ENCODE measurements around a stretch of chr7.

GRCh38 chr7:36284439-36285130, 82.5 kb downstream of the MATCAP2 start:
- PRO-cap, 5 experiments: no peak in any of the 5 experiments
- RAMPAGE, long total RNA, 2 experiments: no peak in any of the 2 experiments
- RRBS: no CpG with 5 or more reads among the region's 19 CpGs

DNA sequence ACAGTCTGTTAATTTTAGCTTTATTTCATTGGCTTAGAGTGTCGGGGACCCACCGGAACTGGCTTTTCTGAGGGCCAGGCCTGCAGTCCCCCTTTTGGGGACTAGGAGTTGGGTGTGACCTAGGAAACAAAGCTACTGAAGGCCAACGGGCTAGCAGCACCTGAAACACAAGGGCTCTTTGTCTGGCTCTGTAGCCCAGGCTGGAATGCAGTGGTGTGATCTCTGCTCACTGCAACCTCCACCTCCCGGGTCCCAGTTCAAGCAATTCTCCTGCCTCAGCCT, 820 bp upstream of the ANLN start:
- PRO-cap, 5 experiments: no peak in any of the 5 experiments
- RAMPAGE, long total RNA, 2 experiments: no peak in any of the 2 experiments
- RRBS: no CpG with 5 or more reads among the region's 4 CpGs

DNA sequence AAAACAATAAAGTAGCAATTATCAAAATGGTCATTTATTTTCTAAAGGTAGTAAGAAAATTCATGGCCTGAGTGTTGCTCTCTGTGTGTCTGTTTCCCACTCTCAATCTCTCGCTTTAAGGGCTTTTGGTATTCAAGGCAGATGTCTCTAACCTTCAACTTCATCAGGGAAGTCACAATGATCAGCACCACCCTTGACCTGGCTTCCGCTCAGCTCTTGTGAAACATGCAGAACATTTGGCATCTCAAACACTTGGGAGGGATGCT, 129.9 kb downstream of the AOAH start:
- PRO-cap, 5 experiments: no peak in any of the 5 experiments
- RAMPAGE, long total RNA, 2 experiments: no peak in any of the 2 experiments
- RRBS: no CpG with 5 or more reads among the region's 2 CpGs

DNA sequence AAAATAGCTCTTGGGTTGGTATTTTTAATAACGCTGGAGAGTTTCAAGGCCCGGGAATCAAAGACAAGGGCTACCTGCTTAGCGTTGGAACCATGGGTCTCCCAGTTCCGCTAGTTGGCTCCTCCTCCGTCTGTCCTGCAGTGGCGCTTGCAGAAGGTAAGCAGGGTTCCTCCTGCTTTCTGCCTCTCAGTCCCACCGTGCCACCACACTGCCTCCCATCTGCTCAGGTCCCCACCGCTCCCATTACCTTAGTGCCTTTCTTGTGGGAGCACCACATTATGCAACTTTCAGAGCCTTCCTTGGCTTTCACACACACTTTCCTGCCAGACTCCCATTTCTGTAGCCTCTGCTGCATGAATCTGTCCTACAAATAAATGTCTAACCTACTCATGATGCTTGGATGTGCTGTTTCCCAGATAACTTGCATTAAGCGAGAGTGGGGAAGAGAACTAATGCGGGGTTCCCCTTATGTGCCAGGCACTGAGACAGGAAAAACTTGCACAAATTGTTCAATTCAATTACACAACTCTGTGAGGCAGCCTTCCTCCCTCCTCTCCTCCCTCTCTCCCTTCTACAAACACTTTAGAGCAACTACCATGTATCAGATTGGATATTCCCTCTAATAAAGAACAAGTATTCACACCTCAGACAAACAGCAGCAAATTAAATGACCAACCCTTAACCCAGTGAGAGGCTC, 124.5 kb downstream of the AOAH start:
- PRO-cap, 5 experiments: no peak in any of the 5 experiments
- RAMPAGE, long total RNA, 2 experiments: no peak in any of the 2 experiments
- RRBS: no CpG with 5 or more reads among the region's 10 CpGs

DNA sequence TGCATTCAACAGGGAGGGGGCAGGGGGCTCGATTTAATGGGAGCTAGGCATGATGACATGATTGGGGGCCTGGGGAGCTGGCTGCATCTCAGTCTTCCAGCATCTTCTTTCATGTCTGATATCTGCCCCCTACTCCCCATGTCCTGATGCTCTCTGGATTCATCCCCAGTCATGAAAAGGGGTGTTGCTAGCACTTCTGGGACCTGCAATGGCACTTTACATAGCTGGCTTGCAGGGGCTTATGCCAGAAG, 95.0 kb downstream of the AOAH start:
- PRO-cap, 5 experiments: no peak in any of the 5 experiments
- RAMPAGE, long total RNA, 2 experiments: no peak in any of the 2 experiments
- RRBS: no CpG with 5 or more reads among the region's 1 CpG

- PRO-cap, 5 experiments: peak in 3 of 5 experiments; most common plus-strand start chr7:36746658 (in 2); most common minus-strand start chr7:36746379 (in 1)
- RAMPAGE, long total RNA, 2 experiments: start-site peak on the plus strand in 1 of 2 experiments, at chr7:36746575-36746655 at its widest, 16 reads per replicate
- RRBS: no CpG with 5 or more reads among the region's 10 CpGs
Observed at GRCh38 chr7:36746183-36746878, 22.0 kb upstream of the AOAH start.

GRCh38 chr7:37230343-37230616, 218.4 kb downstream of the ELMO1 start:
- PRO-cap, 5 experiments: no peak in any of the 5 experiments
- RAMPAGE, long total RNA, 2 experiments: no peak in any of the 2 experiments
- RRBS: no CpG with 5 or more reads among the region's 3 CpGs

- PRO-cap, 5 experiments: no peak in any of the 5 experiments
- RAMPAGE, long total RNA, 2 experiments: no peak in any of the 2 experiments
- RRBS: no CpG with 5 or more reads among the region's 32 CpGs
Observed at GRCh38 chr7:37617287-37618405, 65.9 kb upstream of the GPR141 start.

GRCh38 chr7:38242774-38243288, 64.8 kb downstream of the STARD3NL start:
- PRO-cap, 5 experiments: peak in 1 of 5 experiments; most common plus-strand start chr7:38243058 (in 1)
- RAMPAGE, long total RNA, 2 experiments: no peak in any of the 2 experiments
- RRBS: no CpG with 5 or more reads among the region's 7 CpGs

- PRO-cap, 5 experiments: no peak in any of the 5 experiments
- RAMPAGE, long total RNA, 2 experiments: no peak in any of the 2 experiments
- RRBS: no CpG with 5 or more reads among the region's 2 CpGs
Observed at GRCh38 chr7:38273115-38273717, 95.2 kb downstream of the STARD3NL start.

- PRO-cap, 5 experiments: no peak in any of the 5 experiments
- RAMPAGE, long total RNA, 2 experiments: no peak in any of the 2 experiments
- RRBS: no CpG with 5 or more reads among the region's 7 CpGs
Observed at GRCh38 chr7:38316743-38317272, 138.8 kb downstream of the STARD3NL start.

DNA sequence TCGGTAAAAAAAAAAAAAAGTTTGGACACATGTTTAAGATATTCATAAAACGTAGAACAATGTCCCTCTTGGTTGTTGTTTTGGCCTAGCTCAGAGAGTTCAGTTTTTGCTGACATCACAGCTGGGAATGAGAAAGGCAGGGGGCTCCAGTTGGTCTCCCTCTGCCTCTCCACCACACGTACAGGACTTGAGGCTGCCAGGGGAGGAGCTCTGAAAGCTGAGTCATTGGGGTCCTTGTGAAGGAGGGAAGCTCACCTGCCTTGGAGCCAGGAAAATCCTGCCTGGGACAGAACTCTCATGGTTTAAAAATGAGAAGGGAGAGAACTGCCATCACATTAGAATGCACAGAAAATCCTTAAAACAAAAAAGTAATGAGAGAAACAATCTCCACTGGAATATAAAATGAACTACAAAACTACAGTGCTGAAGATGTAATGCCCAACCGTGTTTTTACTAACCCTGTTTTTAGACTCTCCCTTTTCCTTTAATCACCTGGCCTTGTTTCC, 153.8 kb downstream of the STARD3NL start:
- PRO-cap, 5 experiments: no peak in any of the 5 experiments
- RAMPAGE, long total RNA, 2 experiments: no peak in any of the 2 experiments
- RRBS: no CpG with 5 or more reads among the region's 4 CpGs

- PRO-cap, 5 experiments: no peak in any of the 5 experiments
- RAMPAGE, long total RNA, 2 experiments: start-site peak on the plus strand in 1 of 2 experiments, at chr7:38336488-38336802 at its widest, 8 reads per replicate
- RRBS: no CpG with 5 or more reads among the region's 13 CpGs
Observed at GRCh38 chr7:38336336-38336989, 158.4 kb downstream of the STARD3NL start.

GRCh38 chr7:38584417-38584956, 46.7 kb downstream of the AMPH start:
- PRO-cap, 5 experiments: peak in 1 of 5 experiments; most common plus-strand start chr7:38584677 (in 1)
- RAMPAGE, long total RNA, 2 experiments: no peak in any of the 2 experiments
- RRBS: no CpG with 5 or more reads among the region's 10 CpGs

DNA sequence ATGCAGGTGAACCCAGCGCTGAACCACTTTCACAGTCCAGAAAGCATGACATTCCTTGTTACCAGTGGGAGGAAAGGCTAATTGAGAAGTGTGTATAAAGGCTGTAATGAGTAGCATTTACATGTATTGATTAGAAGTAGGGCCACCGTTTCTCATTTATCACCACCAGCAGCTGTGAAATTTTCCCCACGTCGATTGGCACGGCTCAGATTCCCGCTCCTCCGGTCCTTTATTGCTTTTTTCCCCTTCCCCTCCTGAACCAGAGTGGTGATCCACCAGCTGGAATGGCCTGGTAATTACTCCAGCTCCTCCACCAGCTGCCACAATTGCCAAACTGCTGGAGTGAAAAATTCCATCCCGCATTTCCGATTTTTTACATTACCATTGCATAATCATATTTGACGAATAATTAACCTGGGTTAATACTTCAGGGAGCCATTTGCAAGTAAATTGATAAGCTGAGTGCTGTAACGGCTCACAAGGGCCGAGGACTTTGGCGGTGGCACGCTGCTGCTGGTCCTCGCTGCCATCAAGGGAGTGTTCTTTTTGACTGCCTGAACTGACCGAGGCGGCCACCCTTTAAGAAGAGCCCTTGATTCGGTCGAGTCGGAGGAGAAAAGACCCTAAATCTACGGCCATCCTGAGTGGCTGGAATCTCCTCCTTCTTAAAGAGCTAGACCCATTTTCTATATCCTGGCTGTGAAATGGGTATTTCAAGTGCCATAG, 153.4 kb downstream of the POU6F2 start:
- PRO-cap, 5 experiments: peak in 3 of 5 experiments; most common plus-strand start position 480 of the sequence (in 3); most common minus-strand start position 286 of the sequence (in 1)
- RAMPAGE, long total RNA, 2 experiments: no peak in any of the 2 experiments
- RRBS: no CpG with 5 or more reads among the region's 21 CpGs

GRCh38 chr7:39722045-39722515, 98.7 kb downstream of the RALA start:
- PRO-cap, 5 experiments: no peak in any of the 5 experiments
- RAMPAGE, long total RNA, 2 experiments: no peak in any of the 2 experiments
- RRBS: no CpG with 5 or more reads among the region's 11 CpGs

GRCh38 chr7:39732617-39733828, 109.7 kb downstream of the RALA start:
- PRO-cap, 5 experiments: peak in 3 of 5 experiments; most common plus-strand start chr7:39733573 (in 3); most common minus-strand start chr7:39733310 (in 2)
- RAMPAGE, long total RNA, 2 experiments: no peak in any of the 2 experiments
- RRBS: 3% methylated on average over 14 of the region's 56 CpGs

- PRO-cap, 5 experiments: no peak in any of the 5 experiments
- RAMPAGE, long total RNA, 2 experiments: no peak in any of the 2 experiments
- RRBS: no CpG with 5 or more reads among the region's 7 CpGs
Observed at GRCh38 chr7:39760137-39760490, 136.7 kb downstream of the RALA start.

DNA sequence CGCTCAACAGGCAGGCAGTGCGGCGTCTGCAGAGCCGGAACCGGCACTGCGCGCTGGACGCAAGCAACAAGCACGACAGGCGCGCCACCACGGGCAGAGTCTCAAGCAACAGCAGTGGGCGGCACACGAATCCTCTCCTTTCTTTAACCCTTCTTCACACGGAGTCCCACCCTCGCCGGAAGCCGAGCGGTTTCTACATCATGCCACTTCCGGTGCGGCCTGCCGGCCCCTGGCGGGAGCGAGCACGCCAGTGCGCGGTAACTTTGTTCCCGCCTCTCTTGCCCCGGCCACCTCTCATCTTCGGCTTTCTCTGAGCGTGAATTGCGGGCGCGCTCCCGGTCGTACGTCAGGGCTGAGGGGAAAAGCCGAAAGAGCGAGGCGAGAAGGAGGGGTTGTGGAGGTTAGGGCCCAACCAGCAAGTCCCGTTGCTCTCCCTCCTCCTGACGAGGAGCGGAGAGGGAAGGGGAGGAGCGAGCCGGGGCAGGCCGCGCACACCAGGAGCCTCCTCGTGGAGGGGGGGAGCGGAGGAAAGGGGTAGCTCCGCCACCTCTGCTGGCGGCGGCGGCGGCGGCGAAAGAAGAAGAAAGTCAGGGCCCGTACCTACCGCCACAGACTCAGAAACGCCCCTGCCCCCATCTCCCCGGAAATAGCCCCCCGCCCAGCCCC, 619 bp upstream of the CDK13 start:
- PRO-cap, 5 experiments: peak in 5 of 5 experiments; most common plus-strand start position 497 of the sequence (in 3); most common minus-strand start position 116 of the sequence (in 3)
- RAMPAGE, long total RNA, 2 experiments: no peak in any of the 2 experiments
- RRBS: 2% methylated on average over 16 of the region's 61 CpGs

GRCh38 chr7:39972377-39972645, 22.3 kb downstream of the CDK13 start:
- PRO-cap, 5 experiments: no peak in any of the 5 experiments
- RAMPAGE, long total RNA, 2 experiments: no peak in any of the 2 experiments
- RRBS: no CpG with 5 or more reads among the region's 1 CpG

All from liver (tissue), 9 donors.